Subcutaneous preadipocyte (primary cell): ENCODE data around the gene GREB1.

DNA sequence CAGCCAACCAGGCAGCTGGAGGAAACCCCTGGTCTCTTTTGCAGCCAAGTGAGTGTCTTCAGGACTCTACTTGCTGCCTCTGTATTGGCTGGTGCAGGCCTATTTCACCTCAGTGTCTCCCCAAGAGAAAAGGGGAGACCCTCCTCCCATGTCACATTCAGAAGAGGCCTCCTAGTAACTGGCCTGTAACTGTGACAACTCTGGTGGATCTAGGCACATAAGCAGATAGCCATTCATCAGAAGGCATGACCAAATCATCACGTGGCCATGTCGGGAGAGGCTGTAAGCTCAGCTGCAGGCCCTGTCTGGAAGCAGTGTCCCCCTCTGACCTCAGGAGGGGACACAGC, 20.8 kb upstream of the ROCK2 start:
- CAGE, long polyA plus RNA: no peak

DNA sequence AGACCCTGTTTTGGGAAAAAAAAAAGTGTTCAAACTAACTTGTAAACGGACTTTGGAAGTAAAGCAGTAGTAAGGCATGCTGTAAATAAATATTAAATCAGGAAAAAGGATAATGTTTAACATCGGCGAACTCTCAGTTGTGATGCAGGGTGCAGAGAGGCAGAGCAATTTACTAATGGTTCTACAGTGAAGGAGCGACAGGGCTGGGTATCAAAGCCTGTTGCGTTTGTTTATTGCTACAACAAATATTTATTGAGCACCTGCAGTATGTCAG, 28.1 kb upstream of the GREB1 start:
- CAGE, long polyA plus RNA: no peak

GRCh38 chr2:11533852-11534362, at the start of gene GREB1:
GREB1 (plus strand) TSS chr2:11534045.
- CAGE, long polyA plus RNA: no peak

DNA sequence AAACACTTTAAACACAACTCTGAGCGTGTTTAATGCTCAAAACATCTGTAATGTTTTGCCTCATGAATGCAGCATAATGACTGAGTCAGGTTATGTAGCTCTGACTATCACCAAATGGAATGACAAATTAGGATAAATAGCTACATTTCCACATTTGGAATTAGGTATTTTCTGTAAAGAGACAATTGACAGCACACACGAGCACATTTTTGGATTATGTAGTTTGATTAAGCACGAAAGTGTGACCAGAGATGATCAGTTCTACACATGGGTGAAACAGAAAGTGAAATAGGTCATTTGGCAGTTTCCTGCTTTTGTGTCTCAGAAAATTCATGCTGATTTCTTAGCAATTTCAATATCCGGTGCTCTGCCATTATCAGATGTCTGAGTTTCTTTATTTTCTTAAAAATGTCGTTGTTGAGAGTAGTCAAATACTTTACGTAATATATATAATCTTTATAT, 29.0 kb downstream of the LPIN1 start:
- CAGE, long polyA plus RNA: no peak

DNA sequence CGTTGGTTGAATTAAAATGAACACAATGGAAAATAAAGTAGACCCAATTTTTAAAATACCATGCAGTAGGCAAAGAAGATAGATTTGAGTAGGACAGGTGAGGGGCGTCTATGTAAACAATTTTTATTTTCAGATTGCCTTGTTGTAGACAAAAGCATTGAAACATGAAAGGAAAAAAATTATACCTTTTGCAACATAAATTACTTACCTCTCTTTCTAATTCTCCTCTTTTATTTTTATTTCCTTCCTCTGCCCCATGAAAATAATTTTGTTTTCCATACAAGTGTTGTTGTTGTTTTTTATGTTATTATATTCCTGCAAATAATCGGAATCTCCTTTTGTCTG, 344.4 kb downstream of the LPIN1 start:
- CAGE, long polyA plus RNA: no peak

DNA sequence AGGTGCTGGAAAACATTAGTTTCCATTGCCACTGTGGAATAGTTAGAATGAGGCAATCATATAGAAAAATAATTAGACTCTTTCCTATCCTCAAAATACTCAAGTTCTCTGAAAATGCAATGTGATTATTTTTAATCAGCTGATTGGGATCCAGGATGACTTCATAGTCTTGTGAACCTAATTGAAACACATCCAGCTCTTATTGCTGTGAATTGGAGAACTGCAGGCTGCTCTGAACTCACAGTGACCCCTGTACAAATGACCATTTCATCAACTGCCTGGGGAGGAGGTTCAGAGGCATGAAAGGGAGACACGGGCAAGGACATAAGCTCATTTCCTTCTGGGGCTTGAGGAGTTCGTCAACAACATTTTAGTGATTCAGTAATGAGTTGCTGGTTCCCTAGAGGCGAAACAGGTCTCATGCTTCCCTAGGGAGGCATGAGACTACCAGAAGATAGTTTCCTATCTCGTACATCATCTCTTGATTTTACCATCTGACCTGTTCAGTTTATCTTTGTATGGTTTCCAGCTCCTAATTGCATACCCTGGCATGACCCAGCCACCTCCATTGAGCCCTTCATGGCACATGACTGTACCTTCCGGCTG, 422.6 kb downstream of the LPIN1 start:
- CAGE, long polyA plus RNA: no peak

DNA sequence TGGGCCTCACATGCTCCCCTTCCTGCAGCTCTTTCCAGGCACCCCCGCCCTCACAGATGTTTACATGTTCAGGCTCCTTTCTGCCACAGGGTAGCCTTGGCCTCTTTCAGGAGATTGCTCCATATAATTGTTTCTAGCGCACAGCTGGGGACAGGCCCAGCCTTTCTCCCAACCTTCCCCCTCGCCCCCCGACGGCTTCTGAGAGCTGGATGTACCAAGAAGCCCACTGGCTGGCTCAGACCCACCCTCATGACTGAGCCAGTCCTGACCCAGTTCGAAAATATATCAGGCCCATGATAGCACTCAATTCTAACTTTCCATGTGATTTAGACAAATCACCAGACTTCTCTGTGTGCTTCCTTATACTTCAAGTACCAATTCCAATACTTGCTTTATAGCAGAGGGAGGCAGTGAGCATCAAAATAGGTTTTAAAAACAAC, 288.2 kb upstream of the TRIB2 start:
- CAGE, long polyA plus RNA: no peak

GRCh38 chr2:12725196-12726079, 8.7 kb downstream of the TRIB2 start:
- CAGE, long polyA plus RNA: no peak

GRCh38 chr2:12788383-12788978, 71.7 kb downstream of the TRIB2 start:
- CAGE, long polyA plus RNA: no peak

GRCh38 chr2:12929318-12929642, 212.5 kb downstream of the TRIB2 start:
- CAGE, long polyA plus RNA: no peak

DNA sequence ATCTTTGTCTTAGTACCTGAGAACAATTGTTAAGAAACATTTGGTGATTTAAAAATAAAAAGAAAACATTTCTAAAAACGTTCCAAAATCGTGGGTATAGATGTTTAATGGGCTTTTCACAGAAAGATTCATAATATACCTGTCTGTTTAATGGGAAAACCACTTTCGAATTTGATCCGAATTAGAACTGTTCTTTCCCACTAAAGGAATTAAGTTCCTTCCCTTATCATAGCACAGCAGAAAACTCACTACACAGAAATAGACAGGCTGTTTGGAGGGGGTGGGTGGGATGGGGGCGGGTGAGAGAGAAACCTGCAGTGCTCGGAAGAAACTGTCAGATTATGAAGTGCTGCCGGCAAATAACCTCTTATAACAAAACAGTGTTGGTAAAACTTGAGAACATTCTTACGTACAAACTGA, 756.1 kb upstream of the LRATD1 start:
- CAGE, long polyA plus RNA: no peak

DNA sequence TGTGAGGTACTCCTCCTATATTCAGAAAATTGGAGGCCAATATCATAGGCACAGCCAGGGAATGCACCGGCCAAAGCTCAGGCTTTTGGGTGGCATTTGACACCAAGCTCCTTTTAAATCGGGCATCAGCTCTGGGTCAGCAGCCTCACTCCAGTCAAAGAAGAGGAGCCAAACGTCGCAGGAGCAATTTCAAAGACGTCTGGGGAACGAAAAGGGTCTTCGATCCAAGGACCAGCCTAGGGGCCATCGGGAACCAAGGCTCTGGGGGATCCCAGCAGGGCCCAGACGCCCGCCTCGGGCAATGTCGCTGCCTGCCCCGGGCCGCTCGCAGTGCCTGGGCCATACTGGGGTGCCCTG, 571 bp upstream of the LRATD1 start:
- CAGE, long polyA plus RNA: no peak

- CAGE, long polyA plus RNA: no peak
Measured at GRCh38 chr2:14635180-14635966, 2.9 kb downstream of the LRATD1 start.

DNA sequence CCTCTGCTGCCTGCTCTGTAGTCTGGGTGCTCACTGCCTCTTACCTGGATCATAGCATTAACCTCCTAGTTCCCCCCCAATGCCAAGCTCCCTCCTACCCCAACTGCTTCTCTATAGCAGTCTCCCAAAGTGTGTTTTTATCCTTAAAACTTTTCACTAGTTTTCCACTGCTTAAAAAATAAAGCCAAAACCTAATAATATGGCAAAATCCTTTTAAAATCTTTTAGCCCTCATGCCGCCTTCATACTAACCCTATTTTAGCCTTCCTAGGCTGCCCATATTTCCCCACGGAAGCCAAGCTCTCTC, 85.2 kb downstream of the LRATD1 start:
- CAGE, long polyA plus RNA: no peak

- CAGE, long polyA plus RNA: no peak
Measured at GRCh38 chr2:15085245-15085603, 452.7 kb downstream of the LRATD1 start.

DNA sequence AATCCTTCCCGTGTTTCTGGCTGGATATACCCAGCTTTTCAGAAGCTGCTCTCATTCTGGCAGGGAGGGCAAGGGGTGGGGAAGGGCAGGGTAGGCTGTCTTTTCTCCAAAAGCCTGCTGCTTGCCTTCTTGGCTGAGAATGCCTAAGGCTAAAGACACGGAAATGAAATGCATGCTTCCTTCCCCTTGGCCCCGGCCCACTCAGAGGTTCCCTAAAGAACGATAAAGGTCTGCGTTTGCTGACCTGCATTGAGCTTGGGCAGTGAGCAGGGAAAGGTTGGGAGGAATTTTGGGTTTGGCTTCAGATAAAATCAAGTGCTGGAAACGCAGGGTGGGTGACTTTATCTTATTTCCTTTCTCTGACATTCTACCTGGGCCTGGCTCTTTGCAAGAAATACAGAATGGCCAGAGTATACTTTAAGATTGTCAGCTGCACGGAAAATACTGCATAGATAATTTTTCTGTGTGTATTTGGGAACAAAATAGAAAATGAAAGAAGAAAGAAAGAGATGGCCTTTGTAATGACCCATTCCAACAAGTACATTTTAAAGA, 390.8 kb downstream of the NBAS start:
- CAGE, long polyA plus RNA: no peak

DNA sequence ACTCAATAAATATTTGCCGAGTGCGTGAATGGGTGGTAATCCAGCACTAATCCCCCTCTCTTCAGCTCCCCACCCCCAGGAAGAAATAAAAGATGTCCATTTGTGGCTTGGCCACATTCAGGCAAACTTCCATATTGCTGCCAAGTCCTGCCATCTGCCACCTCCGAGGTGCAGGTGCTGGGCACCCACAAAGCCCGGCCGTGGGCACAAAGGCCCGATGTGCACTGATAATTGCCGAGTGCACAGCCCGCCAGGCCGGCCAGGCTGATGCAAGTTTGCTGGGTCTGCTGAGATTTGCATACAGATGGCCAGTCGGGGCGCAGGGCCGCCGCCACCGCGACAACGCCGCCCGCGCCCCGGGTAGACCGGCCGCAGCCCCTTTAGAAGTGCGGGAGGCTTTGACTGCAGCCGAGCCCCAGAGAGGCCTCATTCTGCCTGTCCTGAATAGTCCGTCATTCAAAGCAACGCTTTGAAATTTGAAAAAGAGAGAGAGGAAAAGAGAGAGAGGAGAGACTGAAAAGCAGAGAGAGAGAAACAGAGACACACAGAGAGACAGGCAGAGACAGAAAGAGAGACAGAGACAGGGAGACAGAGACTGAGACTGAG, 72.8 kb downstream of the MYCN start:
- CAGE, long polyA plus RNA: no peak

- CAGE, long polyA plus RNA: no peak
Measured at GRCh38 chr2:16413217-16413788, 252.3 kb downstream of the CYRIA start.

- CAGE, long polyA plus RNA: no peak
Measured at GRCh38 chr2:16654912-16655908, 10.4 kb downstream of the CYRIA start.

DNA sequence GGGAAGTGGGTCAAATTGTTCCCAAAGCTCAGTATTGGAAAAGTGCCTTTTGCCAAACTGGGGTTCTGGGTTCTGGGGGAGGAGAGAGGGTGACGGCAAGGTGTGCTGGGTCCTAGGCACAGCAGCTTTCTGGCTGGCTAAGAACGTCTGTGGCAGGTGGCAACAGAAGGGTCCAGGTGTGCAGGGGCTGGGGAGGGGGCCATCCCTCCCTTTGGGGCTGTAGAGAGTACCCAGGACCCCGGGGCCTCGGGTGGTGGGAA, 547 bp downstream of the CYRIA start:
- CAGE, long polyA plus RNA: no peak